Natural killer cell (primary cell): ENCODE data around the genes MYOZ1, FUT11, ADK and KAT6B.

DNA sequence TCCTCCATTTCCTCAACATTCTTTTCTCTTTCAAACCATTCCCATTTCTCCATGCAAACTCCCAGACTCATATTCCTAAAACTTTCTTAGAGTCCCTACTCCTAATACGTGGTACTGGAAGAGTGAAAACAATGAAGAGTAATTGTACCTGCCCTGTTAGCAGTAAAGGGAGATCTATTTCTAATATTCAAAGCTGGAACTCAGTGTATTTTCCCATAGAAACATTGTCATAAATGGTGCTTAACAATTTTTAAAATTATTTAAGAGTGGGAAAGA lies 17.0 kb upstream of the MSS51 start:
- PRO-cap: no peak

GRCh38 chr10:73474798-73475810 lies 20.7 kb downstream of the PPP3CB start:
- PRO-cap: no peak

GRCh38 chr10:73496295-73496544 lies 396 bp upstream of the PPP3CB start:
- PRO-cap: no peak

GRCh38 chr10:73501616-73502168 lies 5.9 kb upstream of the PPP3CB start:
- PRO-cap: no peak

DNA sequence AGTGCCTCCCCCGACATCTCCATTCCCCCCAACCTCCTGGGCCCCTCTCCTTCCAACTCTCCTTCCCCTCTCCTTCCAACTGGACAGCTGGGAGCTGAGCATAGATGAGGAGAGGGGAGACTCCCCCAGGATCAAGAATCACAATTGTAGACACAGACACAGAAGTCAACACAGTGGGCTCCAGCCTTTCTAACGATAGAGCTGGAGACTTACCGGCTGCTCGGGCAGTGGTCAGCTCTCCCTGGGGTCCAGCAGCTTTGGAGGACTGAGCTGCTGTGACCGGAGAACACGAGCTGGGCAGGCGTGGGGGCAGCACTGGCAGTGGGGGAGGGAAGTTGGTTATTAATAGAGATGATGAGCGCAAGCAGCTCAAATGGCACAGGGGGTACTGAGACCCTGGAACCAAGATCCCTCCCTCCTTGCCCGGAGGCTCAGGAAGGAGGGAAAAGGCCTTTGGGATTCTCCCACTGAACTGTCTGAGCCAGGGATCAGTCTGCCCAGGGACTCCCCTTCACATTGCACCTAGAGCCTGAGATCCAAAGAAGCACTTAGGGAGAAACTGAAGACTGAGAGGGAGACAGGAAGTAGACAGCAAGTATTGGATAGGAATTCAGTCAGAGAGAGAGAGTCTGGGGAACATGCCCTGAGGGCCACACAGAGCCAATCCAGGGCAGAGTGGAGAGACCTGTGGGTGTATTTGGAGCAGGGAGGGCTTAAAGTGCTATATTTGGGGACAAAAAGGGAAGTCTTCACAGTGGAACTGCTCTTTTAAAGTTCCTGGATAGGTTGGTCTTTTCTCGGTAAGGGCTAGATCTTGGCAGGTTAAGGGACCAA lies at the start of gene MYOZ1:
TSS of gene MYOZ1 (minus strand) at position 277 of the 834 bp plus-strand sequence.
- PRO-cap: no peak

- PRO-cap: no peak
Observed at GRCh38 chr10:73644011-73644655, 2.9 kb upstream of the MYOZ1 start.

DNA sequence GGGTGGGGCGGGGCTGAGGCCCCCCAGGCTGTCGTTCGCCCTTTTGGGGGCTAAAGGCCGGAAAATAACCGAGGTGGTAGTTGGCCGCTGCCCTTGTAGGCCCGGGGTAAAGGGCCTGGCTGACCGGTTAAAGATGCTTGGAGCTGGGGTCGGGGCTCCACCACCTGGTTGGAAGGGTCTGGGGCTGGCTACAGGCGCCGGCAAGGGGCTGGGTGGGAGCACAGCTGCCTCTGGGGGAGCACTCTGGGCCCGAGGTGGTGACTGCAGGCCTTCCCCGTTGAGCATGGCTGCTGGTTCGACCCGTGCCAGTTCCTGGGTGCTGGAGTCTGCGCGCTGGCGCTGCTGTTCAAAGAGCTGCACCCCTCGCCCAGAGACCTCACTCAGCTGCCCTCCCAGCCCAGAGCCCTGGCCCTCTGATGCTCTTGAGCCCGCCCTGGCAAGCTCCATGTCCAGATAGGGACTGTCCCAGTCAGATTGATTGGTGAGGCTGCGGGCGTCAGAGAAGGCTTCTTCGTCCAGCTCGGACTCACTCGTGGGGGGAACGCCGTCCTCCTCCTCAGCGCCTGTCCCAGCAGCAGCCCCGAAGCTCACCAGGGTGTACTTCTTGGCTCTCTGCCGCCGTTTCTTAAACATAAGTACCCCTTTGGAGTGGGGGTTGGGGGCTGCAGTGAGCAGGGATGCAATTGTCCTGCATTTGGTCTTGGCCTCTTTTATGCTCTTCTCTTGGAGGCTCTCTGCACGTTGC lies 7.0 kb upstream of the MYOZ1 start:
- PRO-cap: no peak

DNA sequence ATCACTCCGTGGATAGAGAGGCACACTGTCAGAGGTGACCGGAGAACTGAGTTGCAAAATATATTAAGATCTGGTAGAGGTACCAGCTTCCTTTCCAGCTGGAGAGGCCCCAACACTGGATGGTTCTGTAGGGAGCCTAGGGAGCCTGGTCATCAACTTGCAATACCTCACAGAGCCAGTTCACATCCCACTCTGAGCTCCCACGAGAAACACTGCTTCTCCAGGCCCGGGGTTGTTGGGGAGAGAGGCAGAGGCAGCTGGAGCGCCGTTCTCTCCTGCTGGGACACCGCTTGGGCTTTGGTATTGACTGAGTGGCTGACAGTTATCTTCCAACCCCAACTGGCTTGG lies 436 bp upstream of the FUT11 start:
- PRO-cap: no peak

DNA sequence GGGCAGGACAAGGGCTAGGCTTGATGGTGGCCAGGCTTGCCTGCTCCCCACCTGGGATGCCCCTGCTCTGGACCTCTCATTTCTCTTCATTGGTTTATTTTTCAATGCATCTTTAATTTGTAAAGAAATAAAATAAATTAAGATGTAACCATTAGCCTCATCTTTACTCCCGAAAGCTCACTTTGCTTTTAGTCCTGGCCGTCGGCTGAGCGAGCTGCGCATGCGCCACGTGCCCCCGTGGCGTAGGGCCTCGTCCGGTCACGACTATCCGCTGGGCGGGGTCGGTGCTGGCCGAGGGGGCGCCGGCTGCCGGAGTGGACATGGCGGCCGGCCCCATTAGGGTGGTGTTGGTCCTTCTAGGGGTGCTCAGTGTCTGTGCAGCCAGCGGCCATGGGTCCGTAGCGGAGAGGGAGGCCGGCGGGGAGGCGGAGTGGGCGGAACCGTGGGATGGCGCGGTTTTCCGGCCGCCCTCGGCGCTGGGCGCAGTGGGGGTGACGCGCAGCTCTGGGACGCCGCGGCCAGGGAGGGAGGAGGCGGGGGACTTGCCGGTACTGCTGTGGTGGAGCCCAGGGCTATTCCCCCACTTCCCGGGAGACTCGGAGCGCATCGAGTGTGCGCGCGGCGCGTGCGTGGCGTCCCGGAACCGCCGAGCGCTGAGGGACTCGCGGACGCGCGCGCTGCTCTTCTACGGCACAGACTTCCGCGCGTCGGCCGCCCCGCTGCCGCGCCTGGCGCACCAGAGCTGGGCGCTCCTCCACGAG lies at the start of gene FUT11:
TSS of gene FUT11 (plus strand) at position 263 of the 761 bp plus-strand sequence.
- PRO-cap: bidirectional peak, plus-strand start at position 287 of the sequence, minus-strand start at position 85 of the sequence; unidirectional peak, plus-strand start at position 483 of the sequence; bidirectional peak, plus-strand start at position 695 of the sequence, minus-strand start at position 664 of the sequence

DNA sequence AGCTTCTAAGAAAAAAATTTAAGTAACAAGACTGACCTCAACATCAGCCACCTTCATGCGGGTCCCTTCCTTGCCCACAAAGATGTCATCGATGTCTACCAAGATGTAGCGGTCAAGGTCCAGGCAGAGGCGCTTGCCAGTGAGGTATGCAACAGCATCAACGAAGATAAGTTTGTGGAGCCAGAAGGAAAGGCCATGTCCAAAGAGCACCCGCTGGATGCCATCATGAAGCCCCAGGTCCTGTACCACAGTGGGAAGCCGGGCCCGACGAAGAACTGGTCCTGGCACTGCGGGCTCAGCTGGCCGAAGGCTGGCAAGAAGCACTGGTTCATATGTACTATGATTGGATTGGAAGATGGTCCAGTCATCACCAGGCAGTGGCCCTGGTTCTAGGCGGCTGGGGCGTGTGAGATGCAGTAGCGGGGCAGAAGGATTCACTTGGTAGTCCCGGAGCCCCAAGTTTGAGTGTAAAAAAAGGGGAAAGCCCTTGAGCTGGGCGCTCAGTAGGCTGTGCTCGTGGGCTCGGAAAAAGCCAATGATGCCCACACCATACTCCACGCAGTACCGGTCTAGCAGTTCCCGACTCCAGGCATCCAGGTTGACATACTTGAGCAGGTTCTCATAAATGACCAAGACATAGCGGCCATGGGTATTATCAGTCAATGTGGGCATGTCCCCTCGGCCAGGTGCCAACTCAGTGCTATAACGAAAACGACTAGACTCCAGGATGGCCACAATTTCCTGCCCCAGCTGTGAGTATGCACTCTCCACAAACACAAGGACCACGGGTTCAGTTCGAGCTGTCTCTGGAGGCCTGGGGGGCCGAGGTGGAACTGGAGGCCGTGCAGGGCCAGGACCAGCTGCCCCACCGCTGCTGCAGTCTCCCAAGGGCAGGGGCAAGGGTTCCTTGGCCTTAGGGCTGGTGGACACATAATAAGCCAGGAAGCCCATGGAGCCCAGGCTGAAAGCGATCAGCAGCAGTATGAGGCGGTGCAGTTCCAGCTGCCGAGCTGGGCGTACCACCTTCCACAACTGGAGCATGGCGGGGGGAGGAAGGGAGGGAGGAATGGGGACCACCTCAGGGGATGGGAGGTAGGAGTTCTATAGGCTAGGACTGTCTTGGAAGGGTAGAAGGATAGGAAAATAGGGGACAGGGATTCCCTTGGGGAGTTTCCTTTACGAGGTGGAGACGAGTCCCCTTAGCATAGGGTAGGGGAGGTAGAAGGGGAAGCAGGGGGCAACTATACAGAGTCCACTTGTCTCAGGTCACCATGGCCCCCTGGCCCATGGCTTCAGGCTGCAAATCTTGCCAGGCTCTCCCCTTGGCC lies 3.6 kb downstream of the NDST2 start:
- PRO-cap: no peak

- PRO-cap: bidirectional peak, plus-strand start at chr10:73875374, minus-strand start at chr10:73875237
Observed at GRCh38 chr10:73874916-73875276, 541 bp upstream of the CAMK2G start.

- PRO-cap: no peak
Observed at GRCh38 chr10:73879425-73880063, 5.2 kb upstream of the CAMK2G start.

DNA sequence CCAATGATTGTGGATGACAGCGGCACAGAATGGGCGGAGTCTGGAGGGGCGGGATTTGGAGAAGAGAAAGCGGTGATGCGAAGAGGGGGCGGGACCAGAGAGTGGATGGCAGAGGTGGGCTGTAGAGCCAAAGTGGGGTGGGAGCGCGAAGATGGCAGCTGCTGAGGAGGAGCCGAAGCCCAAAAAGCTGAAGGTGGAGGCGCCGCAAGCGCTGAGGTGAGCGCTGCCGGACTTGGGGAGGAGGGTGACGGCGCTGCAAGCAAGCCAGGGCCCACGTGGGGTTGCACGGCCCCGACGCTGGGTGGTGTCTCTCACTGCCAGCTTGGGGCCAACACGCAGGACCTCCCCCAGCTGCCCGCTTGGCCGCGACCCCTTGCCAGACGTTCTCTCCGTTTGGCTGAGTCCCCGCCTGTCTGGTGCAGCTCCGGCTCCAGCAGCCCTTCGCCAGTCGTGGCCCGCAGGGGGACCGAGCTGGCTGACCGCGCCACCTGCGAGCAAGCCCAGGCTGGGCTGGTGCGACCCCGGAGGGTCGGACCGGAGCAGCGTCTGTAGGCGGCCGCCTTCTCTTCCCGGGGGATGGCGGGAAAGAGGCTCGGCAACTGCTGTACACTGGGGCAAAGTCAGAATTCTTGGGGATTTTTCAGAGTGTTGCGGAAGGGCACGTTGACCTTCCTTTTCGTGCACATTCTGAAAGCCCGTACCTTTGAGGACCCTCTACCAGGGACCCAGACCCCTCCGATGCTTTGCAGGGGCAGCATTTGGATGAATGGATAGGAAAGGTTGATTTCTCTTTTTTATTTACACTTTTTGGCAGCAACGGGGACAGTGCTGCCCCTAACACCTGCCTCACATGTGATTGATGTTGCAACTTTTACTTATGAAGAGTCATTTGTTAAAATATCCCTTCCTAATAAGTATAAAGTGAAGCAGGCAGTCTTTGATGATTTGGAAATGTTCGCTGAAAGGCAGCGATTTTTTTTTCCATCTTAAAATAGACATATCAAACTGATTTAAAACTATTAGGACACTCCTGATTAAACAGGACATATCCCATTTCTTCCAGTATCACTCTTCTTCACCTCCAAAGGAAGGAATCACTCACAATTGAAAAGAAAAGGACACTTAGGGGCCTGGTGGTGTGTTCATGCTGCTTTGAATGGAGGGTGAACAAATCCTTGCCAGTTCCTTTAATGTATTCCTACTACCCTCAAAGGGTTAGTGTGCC lies at the start of gene ADK:
TSS of gene ADK (plus strand) at position 94 of the 1,225 bp plus-strand sequence.
- PRO-cap: bidirectional peak, plus-strand start at position 130 of the sequence, minus-strand start outside the sequence; bidirectional peak, plus-strand start at position 401 of the sequence, minus-strand start at position 415 of the sequence

- PRO-cap: no peak
Observed at GRCh38 chr10:74598985-74599297, 227.5 kb upstream of the KAT6B start.

DNA sequence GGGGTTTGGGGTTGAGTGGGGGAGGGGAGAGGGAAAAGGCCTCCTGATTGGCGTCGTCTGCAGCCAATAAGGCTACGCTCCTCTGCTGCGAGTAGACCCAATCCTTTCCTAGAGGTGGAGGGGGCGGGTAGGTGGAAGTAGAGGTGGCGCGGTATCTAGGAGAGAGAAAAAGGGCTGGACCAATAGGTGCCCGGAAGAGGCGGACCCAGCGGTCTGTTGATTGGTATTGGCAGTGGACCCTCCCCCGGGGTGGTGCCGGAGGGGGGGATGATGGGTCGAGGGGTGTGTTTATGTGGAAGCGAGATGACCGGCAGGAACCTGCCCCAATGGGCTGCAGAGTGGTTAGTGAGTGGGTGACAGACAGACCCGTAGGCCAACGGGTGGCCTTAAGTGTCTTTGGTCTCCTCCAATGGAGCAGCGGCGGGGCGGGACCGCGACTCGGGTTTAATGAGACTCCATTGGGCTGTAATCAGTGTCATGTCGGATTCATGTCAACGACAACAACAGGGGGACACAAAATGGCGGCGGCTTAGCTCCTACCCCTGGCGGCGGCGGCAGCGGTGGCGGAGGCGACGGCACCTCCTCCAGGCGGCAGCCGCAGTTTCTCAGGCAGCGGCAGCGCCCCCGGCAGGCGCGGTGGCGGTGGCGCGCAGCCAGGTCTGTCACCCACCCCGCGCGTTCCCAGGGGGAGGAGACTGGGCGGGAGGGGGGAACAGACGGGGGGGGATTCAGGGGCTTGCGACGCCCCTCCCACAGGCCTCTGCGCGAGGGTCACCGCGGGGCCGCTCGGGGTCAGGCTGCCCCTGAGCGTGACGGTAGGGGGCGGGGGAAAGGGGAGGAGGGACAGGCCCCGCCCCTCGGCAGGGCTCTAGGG lies at the start of gene KAT6B:
TSS of gene KAT6B (plus strand) at position 472 of the 874 bp plus-strand sequence.
- PRO-cap: bidirectional peak, plus-strand start at position 326 of the sequence, minus-strand start outside the sequence; unidirectional peak, plus-strand start at position 472 of the sequence; bidirectional peak, plus-strand start outside the sequence, minus-strand start at position 683 of the sequence

- PRO-cap: no peak
Observed at GRCh38 chr10:74881280-74881520, 54.8 kb downstream of the KAT6B start.

DNA sequence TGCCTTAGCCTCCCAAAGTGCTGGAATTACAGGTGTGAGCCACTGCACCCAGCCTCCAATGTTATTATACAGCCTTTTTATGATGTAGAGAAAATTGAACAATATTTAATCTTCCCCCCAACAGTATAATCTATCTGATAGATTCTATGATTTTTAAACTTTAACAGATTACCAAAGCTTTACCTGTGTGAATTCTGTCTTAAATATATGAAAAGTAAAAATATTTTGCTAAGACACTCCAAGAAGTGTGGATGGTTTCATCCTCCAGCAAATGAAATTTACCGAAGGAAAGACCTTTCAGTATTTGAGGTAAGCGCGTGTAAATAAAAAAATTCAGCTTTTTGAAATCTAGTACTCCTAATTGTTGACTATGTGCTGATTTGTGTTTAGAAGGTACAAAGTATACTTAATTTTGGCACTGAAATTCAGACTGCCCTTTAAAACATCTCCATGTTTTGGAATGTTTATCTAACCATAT lies 91.8 kb downstream of the DUSP29 start:
- PRO-cap: no peak

DNA sequence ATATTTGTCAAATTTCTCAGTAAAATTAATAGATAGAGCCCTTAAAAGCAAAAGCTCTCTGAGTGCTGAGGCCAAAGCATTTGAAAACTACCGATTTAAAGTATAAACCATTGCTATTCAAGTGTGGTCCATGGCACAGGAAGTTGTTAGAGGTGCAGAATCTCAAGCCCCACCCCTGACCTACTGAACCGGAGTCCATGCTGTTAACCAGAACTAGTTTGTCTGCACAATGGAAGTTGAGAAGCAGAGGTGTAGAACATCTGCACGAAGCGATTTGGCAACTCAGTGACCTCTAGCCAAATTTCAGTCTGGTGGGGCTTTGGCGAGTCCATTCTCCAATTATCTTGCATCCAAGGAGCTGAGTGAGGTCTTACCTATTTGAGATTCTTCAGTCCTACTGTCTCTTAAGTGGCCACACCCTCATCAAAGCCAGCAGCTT lies 58.9 kb downstream of the DUSP29 start:
- PRO-cap: bidirectional peak, plus-strand start at position 227 of the sequence, minus-strand start at position 97 of the sequence

DNA sequence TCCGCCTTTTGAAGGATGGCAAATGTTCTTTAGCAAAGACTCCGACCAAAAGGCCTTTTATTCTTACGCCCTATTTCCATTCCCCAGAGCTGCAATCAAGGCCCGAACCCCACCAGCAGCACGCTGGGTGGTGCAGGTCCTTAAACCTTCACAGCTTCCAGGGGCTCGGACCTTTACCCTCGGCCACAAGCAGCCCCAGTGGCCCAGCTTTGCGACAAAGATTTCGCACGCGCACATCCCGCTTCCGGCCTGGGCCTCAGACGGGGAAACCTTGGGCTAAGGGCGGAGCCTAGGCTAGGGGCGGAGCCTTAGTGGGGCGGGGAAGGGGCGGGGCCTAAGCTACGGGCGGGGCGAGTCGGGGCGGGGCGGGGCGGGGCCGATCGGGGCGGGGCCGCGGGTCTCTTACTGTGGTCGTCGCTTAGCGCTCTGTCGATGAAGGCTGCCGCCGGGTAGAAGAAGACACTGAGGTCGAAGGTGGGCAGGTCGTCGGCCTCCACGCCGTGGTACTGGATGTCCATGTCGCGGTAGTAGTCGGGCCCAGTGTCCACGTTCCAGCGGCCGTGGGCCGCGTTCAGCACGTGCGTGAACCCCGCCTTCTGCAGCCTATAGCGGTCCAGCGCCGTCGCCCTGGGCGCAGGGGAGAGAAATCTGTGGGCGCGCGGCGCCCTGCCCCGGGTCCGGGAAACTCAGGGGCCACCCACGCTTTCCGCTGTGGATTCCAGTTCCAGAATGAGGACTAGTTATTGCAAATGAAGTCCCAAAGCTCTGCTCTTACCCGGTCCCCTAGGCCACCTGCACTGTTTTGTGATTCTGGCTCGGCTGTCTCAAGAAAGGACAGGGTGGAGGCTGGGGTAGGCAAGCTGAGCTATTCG lies 29.8 kb downstream of the DUSP29 start:
- PRO-cap: no peak

- PRO-cap: no peak
Observed at GRCh38 chr10:75210915-75211201, 262 bp downstream of the VDAC2 start.